Measurements from ENCODE around the genes TUBA3C and GJA3.

DNA sequence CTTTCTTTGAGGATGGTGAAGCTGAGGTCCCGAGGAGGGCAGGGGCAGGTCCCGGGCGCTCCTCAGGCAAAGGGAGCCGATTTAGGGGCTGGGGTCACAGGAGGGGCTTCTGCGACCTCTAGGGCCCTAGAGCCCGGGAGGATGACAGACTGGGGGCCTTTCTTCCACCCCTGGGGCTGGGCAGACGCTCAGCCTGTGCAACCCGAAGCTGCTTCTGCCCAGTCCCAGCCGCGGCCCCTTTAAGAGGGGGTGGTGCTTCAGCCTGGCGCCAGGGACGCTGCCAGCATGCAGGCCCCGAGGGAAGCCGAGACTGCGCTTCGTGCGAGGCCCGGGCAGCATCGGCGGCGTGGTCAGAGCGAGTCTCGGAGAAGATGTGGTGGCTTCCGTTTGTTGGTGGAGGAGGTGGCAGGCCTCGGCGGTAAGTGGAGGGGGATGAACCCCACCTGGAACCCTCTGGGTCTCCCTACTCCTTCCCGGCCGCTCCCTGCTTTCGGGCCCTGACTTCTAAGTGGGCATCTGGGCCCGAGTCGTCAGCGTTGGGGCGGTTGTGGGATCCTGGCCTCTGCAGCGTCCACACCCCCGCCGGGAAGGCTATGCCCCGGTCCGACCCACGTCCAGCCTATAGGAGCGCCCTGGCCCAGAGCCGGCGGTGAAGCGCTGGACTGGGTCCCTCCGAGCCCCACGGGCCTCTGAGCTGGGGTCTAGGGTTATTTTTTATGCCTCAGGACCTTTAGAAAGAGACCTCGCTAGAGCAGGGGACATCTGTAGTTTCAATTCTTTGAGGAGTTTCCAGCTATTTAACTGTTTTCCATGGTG, 986.4 kb downstream of the TUBA3C start:
- PRO-cap: no peak

DNA sequence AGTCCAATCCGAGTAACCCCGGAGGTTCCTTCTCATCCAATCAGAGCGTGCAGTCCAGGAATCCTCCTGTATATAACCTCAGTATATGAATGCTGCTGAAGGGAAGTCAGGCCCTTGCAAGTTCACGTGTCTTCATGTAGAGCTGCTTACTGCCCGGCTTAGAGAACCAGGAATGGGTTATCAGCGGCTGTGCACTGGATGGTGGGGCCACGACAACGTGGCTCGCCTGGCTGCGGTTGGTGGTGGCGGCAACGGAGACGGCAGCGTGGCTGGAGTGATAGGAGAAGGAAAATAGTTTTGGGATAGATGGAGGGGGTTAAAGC, 63.2 kb downstream of the TUBA3C start:
- PRO-cap: no peak

DNA sequence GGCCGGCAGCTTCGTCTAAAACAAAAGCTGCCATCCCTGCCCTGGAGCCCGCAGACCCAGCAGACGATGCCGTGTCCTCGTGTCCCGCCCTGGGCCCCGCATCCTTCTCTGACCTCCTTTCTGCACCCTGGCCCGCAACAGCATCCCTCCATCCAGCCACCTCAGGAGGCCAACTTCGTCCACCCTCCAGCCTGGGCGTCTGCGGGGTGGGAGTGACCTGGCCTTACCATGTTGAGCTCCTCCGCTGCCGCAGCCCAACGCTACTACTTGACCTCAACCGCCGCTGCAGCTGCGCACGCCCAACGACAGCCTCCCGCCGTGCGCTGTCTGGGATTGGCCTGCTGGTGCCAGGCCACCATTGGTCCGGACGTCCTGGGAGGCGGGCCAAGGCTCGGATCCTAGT, at the start of gene TUBA3C:
Gene TUBA3C (minus strand): TSS at position 307 of the 403 bp plus-strand sequence.
- PRO-cap: no peak

- PRO-cap: no peak
These were observed 64.7 kb downstream of the TPTE2 start for GRCh38 chr13:19496700-19496974.

DNA sequence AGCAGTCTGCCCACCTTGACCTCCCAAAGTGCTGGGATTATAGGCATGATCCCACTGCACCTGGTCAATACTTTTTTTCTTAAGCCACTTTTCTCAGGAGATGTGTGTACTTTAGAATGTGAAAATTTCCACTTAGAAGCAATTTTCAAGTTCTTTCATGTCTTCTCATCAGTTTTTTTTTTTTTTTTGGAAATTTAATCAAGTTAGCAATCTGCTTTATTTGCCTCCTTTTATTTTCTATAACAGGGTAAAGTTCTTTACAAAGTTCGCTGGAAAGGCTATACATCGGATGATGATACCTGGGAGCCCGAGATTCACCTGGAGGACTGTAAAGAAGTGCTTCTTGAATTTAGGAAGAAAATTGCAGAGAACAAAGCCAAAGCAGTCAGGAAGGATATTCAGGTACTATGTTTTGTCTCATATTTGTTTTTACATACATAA, 8.4 kb downstream of the MPHOSPH8 start:
- PRO-cap: no peak

GRCh38 chr13:19646179-19646751, 12.8 kb downstream of the MPHOSPH8 start:
- PRO-cap: no peak

GRCh38 chr13:19862311-19863189, 899 bp downstream of the ZMYM5 start:
- PRO-cap: no peak

- PRO-cap: no peak
These were observed 96.9 kb downstream of the ZMYM2 start for GRCh38 chr13:20055460-20055892.

DNA sequence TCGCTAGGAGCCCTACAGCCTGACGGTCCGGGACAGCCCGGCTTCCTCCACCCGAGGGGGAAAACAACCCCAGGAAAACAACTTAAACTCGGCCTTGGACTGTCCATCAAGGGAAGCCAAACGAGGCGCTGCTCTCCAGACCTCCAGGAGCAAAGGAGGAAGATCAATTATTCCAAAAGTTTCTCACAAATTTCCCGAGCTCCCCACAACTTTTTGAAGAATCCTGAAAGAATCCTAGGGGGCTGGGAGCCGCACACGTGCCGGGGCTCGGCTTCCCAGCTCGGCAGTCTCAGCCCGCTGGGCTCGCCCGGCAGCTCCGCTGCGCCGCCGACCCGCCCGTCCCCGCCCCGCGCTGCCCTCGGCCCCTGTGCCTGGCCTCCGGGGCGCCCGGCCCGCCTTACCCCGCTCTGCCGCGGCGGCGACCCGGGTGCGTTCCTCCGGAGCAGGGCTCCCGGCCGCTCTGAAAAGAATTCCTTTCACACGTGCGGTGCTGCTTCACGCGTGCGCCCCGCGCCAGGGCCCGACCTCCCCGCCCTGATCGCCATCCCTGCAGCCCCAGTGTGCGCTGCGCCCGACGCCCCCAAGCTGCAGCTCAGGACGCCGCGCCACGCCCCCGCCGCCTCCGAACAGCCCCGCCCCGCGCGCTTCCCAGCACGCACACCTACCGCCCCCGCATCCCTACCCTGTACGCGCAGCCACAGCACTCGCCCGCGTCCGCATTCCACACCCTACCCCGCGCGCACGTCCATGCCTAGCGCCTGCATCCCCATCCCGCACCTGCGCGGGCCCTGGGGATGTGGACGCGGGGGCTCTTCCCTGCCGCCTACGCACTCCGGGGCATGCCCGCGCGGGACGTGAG, at the start of gene GJA3:
Gene GJA3 (minus strand): TSS at position 564 of the 859 bp plus-strand sequence.
- PRO-cap: no peak

GRCh38 chr13:20191600-20192469, 903 bp downstream of the GJB2 start:
- PRO-cap: bidirectional peak, plus-strand start at chr13:20192337, minus-strand start at chr13:20192292

- PRO-cap: no peak
These were observed 1.2 kb upstream of the GJB2 start for GRCh38 chr13:20193839-20194532.

GRCh38 chr13:20301287-20301758, 69.2 kb upstream of the GJB6 start:
- PRO-cap: no peak

GRCh38 chr13:20511855-20512782, 13.5 kb downstream of the CRYL1 start:
- PRO-cap: no peak

DNA sequence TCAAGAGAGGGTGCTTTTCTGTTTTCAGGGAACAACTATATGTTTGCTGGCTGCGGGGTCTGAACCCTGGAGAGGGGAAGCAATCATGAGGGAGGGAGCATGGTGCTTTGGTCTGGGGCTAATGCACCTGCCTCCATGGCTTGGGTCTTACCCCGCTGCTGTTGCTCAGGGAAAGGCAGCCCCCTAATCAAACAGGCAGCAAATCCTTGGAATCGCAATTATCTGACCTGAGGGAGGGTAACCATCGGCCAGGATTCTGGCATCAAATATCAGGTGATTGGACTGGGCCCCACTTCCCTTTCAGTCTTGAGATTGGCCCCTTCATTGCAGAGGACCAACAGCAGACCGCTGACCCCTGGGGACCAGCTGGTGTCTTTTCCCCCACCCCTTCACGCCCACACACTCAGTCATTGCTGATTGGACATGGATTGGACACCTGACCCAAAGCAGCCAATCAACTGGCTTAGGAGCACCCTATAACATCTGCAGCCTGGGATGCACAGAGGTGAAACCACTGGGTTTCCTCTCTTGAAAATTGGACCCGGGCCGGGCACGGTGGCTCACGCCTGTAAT, 5.3 kb downstream of the CRYL1 start:
- PRO-cap: no peak

DNA sequence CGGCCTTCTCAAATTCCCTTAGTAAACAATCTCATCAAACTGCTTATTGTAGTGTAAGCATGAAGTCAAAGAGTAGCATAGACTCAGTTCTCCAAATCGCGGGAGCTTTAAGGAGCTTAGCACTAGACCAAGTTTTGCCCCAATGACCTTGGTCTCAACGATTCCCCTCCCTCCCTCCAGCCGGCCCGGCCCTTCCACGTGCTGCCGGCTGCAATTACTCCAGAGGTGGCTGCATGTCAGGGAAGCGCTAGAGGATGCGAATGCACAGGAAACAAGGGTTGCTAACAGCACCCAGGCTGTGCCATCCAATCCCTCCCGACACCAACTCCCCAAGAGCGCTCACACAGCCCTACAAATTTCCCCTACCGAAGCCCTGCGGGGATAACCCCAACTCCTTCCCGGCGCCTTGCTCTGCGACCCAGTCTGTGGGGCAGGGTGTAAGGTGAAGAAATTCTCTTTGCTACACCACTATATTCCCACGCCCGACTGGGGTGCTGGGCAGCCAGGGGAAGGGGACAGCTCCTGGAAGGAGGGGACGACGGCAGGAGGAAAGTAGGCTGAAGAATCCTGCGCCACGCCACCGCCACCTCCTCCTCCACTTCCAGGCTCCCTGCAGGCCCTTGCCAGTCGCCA, 476 bp downstream of the XPO4 start:
- PRO-cap: unidirectional peak, plus-strand start at position 222 of the sequence

DNA sequence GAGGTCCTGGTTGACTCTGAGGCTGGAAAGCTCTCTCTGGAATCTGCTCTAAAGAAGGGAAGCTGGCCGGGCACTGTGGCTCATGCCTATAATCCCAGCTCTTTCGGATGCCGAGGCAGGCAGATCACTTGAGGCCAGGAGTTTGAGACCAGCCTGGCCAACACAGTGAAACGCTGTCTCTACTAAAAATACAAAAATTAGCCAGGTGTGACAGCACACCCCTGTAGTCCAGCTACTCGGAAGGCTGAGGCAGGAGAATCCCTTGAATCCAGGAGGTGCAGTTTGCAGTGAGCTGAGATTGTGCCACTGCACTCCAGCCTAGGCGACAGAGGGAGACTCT, 11.6 kb downstream of the LATS2 start:
- PRO-cap: no peak

GRCh38 chr13:21058130-21058847, 3.1 kb downstream of the LATS2 start:
- PRO-cap: no peak

- PRO-cap: unidirectional peak, minus-strand start at chr13:21075850
These were observed 14.0 kb upstream of the LATS2 start for GRCh38 chr13:21074928-21076198.

- PRO-cap: no peak
These were observed 558 bp downstream of the MRPL57 start for GRCh38 chr13:21177011-21177421.

GRCh38 chr13:21434407-21435111, 24.5 kb downstream of the ZDHHC20 start:
- PRO-cap: no peak